ENCODE data around the genes TRO, PFKFB1 and EDA2R.

DNA sequence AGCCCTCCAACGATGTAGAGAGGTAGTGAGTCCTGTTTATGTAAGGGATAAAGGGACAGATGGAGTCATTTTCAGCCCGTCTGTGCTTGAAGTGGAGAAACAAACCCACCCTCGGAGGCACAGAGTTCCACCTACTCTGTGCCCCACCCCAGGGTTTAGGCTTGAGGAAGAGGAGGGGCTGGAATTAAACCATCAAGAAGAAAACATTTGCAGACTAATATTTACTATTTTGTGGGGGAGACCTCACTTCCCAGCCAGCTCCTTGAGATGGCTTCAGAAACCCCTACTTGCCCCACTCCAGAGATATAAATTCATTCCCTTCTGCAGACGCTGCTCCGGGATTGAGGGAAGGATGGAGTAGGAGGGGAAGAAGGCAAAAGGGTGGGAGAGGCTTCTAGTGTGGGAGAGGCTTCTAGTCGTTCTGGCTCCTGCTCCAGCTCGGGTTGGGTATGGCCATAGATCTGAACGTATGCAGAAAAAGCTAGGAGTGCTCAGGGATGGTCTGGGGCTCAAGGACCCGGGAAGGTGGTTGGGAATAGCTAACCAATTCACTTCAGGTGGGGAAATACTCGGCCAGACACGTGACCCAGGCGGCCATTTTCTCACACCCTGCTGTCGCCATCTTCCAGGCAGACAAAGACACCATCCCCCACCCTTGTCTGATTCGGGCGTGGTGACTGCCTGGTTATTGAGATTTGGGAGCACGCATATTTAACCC, 632 bp upstream of the GNL3L start:
CAGE:
- cytosol, long polyA minus RNA, result no peak
- cytosol, long polyA plus RNA, result no peak
- long polyA plus RNA, result no peak
- nucleus, long polyA minus RNA, result no peak
- nucleus, long polyA plus RNA, result no peak

CAGE:
- cytosol, long polyA minus RNA, result no peak
- cytosol, long polyA plus RNA, result no peak
- long polyA plus RNA, result no peak
- nucleus, long polyA minus RNA, result no peak
- nucleus, long polyA plus RNA, result no peak
Observed at GRCh38 chrX:54539936-54540499, 10.0 kb downstream of the GNL3L start.

GRCh38 chrX:54920455-54920990, at the start of gene TRO:
Gene TRO, plus strand, starts transcription at chrX:54920824.
CAGE:
- cytosol, long polyA minus RNA, result no peak
- cytosol, long polyA plus RNA, result no peak
- long polyA plus RNA, result start-site peak on the plus strand at chrX:54920805-54920828, 18 and 14 reads in 2 replicates
- nucleus, long polyA minus RNA, result start-site peak on the plus strand at chrX:54920796-54920848, 11 reads
- nucleus, long polyA plus RNA, result no peak

DNA sequence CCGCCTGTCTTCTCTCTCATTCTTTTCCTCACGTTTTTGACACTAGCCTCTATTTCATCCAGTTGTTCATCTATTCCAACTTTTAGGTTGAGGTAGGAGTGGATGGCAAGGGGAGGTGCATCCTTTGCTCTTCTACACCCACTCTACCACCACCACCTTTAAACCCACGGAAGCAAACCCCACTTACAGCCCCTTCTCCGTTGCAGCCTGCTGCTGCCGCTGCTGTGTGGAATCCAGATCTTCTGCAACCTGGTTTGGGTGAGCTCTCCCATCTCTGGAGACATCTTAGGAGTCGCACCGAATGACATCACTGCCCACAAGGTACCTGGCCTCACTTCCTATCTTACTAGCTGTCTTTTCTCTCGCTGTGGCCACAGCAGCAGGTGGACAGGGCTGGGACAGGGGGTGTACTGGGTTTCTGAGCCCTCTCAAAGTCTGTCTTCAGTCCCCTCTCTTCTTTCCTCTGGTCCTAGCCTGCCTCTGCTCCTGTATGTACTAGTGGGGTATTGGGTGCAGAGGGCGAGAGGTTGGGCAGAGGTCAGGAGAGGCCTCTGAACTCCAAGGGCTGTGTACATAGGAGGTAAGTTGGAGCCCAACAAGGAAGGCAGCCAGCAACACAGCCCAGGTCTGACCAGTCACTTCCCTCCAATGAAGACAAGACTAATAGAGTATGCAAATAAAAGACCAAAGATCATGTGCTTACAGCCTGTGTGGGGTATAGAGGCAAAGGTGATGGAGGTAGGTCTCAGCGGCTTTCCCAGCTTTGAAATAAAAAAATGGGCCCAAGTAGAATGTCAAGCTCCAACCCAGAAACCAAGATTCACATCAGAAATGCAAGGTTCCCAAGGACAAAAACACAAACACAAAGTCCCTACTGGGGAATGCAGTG, at the start of gene PFKFB1:
TSS of gene PFKFB1 (minus strand) at position 465 of the 889 bp plus-strand sequence.
CAGE:
- cytosol, long polyA minus RNA, result no peak
- cytosol, long polyA plus RNA, result no peak
- long polyA plus RNA, result no peak
- nucleus, long polyA minus RNA, result no peak
- nucleus, long polyA plus RNA, result no peak

GRCh38 chrX:56494751-56495348, 68.6 kb upstream of the UBQLN2 start:
CAGE:
- cytosol, long polyA minus RNA, result no peak
- cytosol, long polyA plus RNA, result no peak
- long polyA plus RNA, result no peak
- nucleus, long polyA minus RNA, result no peak
- nucleus, long polyA plus RNA, result no peak

DNA sequence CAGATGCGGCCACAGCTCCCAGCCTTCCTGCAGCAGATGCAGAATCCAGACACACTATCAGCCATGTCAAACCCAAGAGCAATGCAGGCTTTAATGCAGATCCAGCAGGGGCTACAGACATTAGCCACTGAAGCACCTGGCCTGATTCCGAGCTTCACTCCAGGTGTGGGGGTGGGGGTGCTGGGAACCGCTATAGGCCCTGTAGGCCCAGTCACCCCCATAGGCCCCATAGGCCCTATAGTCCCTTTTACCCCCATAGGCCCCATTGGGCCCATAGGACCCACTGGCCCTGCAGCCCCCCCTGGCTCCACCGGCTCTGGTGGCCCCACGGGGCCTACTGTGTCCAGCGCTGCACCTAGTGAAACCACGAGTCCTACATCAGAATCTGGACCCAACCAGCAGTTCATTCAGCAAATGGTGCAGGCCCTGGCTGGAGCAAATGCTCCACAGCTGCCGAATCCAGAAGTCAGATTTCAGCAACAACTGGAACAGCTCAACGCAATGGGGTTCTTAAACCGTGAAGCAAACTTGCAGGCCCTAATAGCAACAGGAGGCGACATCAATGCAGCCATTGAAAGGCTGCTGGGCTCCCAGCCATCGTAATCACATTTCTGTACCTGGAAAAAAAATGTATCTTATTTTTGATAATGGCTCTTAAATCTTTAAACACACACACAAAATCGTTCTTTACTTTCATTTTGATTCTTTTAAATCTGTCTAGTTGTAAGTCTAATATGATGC, 1.9 kb downstream of the UBQLN2 start:
CAGE:
- cytosol, long polyA minus RNA, result no peak
- cytosol, long polyA plus RNA, result no peak
- long polyA plus RNA, result no peak
- nucleus, long polyA minus RNA, result no peak
- nucleus, long polyA plus RNA, result no peak

GRCh38 chrX:63655444-63655919, 129.5 kb downstream of the ARHGEF9 start:
CAGE:
- cytosol, long polyA minus RNA, result no peak
- cytosol, long polyA plus RNA, result no peak
- long polyA plus RNA, result no peak
- nucleus, long polyA minus RNA, result no peak
- nucleus, long polyA plus RNA, result no peak

DNA sequence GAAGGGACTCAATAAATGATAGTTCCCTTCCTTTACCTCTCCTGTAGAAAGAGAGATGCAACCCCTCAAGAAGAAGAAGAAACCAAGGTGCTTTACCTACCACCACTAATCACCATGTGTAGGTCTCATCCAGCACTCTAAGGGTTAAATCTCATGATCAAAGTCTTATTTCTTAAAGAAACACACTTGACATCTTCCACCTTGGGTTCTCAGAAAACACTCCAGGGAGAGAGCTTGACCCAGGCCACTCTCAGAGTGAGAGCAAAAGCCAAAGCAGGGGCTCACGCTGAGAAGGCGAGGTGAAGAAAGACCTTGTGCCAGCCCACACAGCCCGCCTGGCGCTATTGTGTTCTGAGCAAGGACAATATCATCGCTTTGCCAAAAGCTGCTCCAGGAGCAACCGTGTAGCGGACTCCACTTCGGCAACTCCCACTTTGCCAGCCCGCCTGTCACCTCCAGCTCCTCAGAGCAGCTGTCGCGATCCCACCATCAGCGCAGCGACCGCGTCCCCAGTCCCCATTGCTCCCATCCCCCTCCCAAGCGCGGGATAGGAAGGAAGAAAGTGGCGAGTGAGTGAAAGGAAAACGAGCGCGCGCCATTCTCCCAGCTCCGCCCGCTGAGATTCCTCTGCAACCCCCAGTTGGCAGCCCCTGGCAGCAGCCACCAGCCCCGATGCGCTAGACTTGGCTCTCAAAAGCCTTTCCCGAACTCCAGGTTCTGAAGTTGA, 856 bp downstream of the ZC4H2 start:
CAGE:
- cytosol, long polyA minus RNA, result no peak
- cytosol, long polyA plus RNA, result no peak
- long polyA plus RNA, result no peak
- nucleus, long polyA minus RNA, result no peak
- nucleus, long polyA plus RNA, result no peak

DNA sequence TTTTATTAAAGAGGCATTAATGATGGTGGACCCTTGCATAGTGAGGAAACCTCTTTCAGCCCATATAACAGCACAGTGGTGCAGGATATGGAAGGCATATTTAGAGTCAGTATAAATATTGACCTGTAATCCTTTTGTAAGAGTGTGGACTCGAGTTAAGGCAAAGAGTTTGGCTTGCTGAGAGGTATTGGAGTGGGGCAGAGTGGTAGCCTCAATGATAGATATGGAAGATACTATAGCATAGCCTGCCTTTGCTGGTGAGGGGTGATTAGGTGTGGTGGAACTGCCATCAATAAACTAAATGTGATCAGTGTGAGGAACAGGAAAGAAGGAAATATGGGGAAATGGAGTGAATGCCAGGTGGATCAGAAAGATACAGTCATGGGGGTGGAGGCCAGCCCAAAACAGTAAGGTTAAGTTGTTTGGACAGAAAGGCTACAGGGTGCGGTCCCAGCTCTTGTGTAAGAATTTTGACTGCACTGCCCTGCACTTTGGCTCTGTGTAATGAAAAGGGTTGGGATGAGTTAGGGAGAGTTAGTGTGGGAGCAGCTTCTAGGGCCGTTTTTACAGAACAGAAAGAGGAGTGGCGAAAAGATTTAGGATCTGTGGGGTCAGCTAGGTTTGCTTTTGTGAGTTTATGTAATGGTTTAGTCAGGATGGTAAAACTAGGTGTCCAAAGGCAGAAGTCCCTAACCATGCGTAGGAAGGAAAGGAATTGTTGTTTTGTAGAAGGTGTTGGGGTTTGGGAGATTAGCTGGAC, 96.5 kb downstream of the ZC3H12B start:
CAGE:
- cytosol, long polyA minus RNA, result no peak
- cytosol, long polyA plus RNA, result no peak
- long polyA plus RNA, result no peak
- nucleus, long polyA minus RNA, result no peak
- nucleus, long polyA plus RNA, result no peak

DNA sequence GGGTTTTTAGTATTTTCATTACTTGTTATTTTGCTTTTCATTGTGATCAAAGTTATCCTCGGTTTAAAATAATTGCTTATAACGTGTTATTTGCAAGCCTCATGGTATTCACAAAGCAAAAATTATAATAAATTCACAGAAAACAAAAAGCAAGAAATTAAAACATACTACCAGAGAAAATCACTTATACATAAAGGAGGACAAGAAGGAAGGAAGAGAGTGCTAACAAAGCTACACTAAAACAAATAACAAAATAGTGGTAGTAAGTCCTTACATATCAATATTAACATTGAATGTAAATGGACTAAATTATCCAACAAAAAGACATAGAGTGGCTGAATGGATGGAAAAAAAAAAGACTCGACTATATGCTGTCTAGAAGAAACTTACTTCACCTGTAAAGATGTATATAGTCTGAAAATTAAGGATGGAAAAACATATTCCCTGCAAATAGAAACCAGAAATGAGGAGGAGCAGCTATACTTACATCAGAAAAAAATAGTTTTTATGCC, 197.9 kb downstream of the ZC3H12B start:
CAGE:
- cytosol, long polyA minus RNA, result no peak
- cytosol, long polyA plus RNA, result no peak
- long polyA plus RNA, result no peak
- nucleus, long polyA minus RNA, result no peak
- nucleus, long polyA plus RNA, result no peak

CAGE:
- cytosol, long polyA minus RNA, result no peak
- cytosol, long polyA plus RNA, result no peak
- long polyA plus RNA, result no peak
- nucleus, long polyA minus RNA, result no peak
- nucleus, long polyA plus RNA, result no peak
Observed at GRCh38 chrX:65598518-65598946, 63.9 kb upstream of the LAS1L start.

DNA sequence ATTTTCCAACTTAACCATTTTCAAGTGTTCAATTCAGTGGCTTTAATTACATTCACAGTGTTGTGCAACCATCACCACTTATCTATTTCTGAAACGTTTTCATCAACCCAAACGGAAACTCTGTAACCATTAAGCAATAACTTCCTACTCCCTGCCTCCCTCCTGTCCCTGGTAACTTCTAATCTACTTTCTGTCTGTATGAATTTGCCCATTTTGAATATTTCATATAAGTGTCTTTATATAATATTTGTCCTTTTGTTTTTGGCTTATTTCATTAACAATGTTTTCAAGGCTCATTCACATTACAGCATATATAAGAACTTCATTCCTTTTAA, 57.4 kb upstream of the MSN start:
CAGE:
- cytosol, long polyA minus RNA, result no peak
- cytosol, long polyA plus RNA, result no peak
- long polyA plus RNA, result no peak
- nucleus, long polyA minus RNA, result no peak
- nucleus, long polyA plus RNA, result no peak

CAGE:
- cytosol, long polyA minus RNA, result no peak
- cytosol, long polyA plus RNA, result no peak
- long polyA plus RNA, result no peak
- nucleus, long polyA minus RNA, result no peak
- nucleus, long polyA plus RNA, result no peak
Observed at GRCh38 chrX:65673669-65674357, 6.4 kb downstream of the MSN start.

CAGE:
- cytosol, long polyA minus RNA, result no peak
- cytosol, long polyA plus RNA, result no peak
- long polyA plus RNA, result no peak
- nucleus, long polyA minus RNA, result no peak
- nucleus, long polyA plus RNA, result no peak
Observed at GRCh38 chrX:65742249-65742651, 74.8 kb downstream of the MSN start.

CAGE:
- cytosol, long polyA minus RNA, result no peak
- cytosol, long polyA plus RNA, result no peak
- long polyA plus RNA, result no peak
- nucleus, long polyA minus RNA, result no peak
- nucleus, long polyA plus RNA, result no peak
Observed at GRCh38 chrX:65997919-65998860, 41.7 kb downstream of the VSIG4 start.

GRCh38 chrX:66052196-66052434, 12.2 kb upstream of the VSIG4 start:
CAGE:
- cytosol, long polyA minus RNA, result no peak
- cytosol, long polyA plus RNA, result no peak
- long polyA plus RNA, result no peak
- nucleus, long polyA minus RNA, result no peak
- nucleus, long polyA plus RNA, result no peak

GRCh38 chrX:66638924-66639558, at the start of gene EDA2R:
Gene EDA2R, minus strand, starts transcription at chrX:66639078.
CAGE:
- cytosol, long polyA minus RNA, result no peak
- cytosol, long polyA plus RNA, result no peak
- long polyA plus RNA, result no peak
- nucleus, long polyA minus RNA, result no peak
- nucleus, long polyA plus RNA, result no peak

DNA sequence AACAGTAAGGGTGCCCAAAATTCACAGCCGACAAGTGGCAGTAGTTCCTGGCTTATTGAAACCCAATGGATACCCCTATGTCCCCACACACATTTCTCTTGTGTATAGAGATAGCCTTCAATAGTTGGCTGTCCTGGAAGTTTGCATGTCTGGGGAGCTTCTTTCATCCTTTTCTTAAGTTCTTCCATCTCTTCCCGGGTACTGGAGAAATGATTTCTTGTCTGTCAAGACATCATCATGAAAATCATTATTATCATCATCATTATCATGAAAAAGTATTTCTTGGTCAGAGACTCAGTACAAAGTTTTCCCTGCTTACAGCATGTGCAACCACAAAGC, 223.3 kb downstream of the OPHN1 start:
CAGE:
- cytosol, long polyA minus RNA, result no peak
- cytosol, long polyA plus RNA, result no peak
- long polyA plus RNA, result no peak
- nucleus, long polyA minus RNA, result no peak
- nucleus, long polyA plus RNA, result no peak

GRCh38 chrX:68405290-68405915, 27.9 kb downstream of the OPHN1 start:
CAGE:
- cytosol, long polyA minus RNA, result no peak
- cytosol, long polyA plus RNA, result no peak
- long polyA plus RNA, result no peak
- nucleus, long polyA minus RNA, result no peak
- nucleus, long polyA plus RNA, result no peak

DNA sequence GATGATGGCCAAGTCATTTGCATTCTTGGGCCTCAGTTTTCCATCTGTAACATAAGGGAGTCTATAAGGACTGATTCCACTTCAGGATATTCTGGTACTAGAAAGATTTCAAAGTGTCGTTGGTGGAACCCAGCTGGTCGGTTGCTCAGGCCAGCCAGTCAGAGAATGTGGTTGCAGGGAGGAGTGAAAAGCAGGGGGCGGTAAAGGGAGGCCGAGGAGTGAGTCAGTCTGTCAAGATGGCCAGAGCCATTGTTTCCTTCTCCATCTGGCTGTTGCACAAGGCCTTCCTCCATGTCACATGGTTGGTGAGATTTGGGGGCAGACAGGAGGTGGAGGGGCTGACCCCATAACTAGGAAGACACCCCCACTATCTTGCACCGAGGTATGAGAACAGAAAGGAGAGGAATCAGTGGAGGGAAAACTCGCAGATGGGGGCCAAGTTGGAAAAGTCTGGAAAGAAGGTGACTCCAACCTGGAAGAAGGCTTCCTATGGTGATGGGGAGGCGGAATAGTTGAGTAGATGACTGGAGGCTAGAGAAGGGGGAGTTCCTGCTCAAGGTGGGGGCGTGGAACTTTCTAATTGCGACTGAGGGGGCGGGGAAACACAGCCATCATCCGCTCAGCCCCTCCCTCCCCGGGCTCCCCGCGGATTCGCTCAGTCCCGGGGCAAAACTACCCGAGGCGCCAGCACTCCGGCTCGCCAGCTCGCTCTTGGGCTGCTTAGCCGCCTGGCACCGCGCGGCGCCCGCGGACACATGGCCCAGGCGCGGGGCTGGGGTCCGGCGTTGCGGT, 38.4 kb downstream of the STARD8 start:
CAGE:
- cytosol, long polyA minus RNA, result no peak
- cytosol, long polyA plus RNA, result no peak
- long polyA plus RNA, result no peak
- nucleus, long polyA minus RNA, result no peak
- nucleus, long polyA plus RNA, result no peak